ENCODE results near the genes ZNF750 and B3GNTL1.

- PRO-cap = no peak
Observed at GRCh38 chr17:82441894-82442694, 8.5 kb downstream of the CYBC1 start.

- PRO-cap = no peak
Observed at GRCh38 chr17:82446487-82447032, 4.0 kb downstream of the CYBC1 start.

GRCh38 chr17:82461460-82462625 is 3.3 kb downstream of the NARF start:
- PRO-cap = no peak

DNA sequence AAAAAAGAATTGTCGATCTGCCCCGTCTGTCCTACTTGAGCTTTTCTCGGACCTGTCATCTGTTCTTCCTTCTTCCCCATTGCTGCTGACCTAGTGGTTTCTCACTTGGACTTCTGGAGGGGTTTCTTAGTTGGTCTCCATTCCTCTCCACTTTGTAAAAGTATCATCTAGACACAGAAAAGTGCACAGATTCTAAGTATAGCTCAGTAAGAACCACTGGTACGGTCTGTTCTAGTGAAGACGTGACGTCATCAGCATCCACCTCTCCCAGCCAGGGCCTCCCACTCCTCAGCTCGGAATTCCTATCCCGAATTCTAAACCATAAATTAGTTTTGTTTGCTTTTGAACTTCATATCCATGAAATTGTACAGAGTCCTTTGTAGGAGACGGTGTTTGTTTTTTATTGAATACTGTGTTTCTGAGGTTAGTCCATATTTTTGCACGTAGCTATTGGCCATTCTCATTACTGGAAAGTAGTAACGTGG is 25.5 kb downstream of the FOXK2 start:
- PRO-cap = no peak

GRCh38 chr17:82617164-82617470 is 31.1 kb downstream of the WDR45B start:
- PRO-cap = no peak

- PRO-cap = bidirectional peak, plus-strand start at chr17:82699033, minus-strand start at chr17:82698683
Observed at GRCh38 chr17:82698789-82699223, 308 bp upstream of the RAB40B start.

DNA sequence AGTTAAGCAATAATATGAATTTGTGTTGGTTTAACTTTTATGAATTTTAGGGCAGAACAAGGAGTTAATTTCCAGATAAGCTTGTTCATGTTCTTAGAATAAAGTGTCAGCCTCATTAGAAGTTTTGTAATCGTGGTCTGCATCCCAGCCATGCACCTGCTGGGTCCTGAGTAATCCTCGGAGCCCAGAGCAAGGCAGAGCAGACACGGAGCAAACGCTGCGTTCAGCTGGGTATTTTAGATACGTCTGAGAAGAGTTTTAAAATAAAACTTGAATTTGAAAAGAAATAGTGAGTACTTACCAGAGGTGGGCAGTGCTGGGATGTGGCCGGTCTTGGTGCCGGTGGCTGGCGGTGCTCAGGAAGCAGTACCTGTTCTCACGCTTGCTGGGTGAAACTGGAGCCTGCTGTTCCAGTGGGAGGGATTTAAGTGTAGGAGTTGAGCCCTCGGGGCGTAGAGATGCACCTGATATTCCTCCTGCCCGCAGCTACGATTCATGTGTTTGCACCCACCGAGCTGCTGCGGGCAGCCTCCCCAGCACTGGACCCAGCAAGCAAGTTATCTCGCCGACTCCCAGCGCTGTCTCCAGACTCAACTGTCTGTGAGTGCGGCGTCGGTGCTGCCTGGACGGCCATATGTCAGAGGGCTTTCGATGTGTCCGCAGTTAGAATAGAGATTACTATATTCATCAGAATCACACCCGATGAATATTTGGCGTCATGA is at the start of gene ZNF750:
TSS of gene ZNF750 (minus strand) at position 397 of the 722 bp plus-strand sequence.
- PRO-cap = no peak

DNA sequence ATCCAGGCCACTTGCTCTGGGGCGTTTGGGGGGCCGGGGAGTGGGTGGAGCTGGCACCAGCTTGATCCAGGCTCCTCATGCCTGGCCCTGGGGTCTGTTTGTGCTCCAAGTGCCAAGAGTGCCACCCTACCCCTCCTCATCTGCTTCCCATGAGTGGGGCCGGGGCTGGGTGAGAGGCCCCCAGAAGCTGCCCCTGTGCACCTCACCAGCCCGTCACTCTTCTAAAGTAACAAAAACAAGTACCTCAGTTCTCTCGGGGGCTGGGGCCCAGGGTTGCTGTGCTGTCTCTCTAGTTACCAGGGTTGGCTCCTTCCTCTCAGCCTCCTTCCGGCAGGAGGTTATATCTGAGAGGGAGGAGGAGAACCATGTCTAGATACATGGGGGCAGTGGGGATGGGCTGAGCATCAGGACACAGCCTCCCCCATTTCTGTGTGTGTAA is 101.9 kb upstream of the ZNF750 start:
- PRO-cap = unidirectional peak, minus-strand start at position 217 of the sequence

DNA sequence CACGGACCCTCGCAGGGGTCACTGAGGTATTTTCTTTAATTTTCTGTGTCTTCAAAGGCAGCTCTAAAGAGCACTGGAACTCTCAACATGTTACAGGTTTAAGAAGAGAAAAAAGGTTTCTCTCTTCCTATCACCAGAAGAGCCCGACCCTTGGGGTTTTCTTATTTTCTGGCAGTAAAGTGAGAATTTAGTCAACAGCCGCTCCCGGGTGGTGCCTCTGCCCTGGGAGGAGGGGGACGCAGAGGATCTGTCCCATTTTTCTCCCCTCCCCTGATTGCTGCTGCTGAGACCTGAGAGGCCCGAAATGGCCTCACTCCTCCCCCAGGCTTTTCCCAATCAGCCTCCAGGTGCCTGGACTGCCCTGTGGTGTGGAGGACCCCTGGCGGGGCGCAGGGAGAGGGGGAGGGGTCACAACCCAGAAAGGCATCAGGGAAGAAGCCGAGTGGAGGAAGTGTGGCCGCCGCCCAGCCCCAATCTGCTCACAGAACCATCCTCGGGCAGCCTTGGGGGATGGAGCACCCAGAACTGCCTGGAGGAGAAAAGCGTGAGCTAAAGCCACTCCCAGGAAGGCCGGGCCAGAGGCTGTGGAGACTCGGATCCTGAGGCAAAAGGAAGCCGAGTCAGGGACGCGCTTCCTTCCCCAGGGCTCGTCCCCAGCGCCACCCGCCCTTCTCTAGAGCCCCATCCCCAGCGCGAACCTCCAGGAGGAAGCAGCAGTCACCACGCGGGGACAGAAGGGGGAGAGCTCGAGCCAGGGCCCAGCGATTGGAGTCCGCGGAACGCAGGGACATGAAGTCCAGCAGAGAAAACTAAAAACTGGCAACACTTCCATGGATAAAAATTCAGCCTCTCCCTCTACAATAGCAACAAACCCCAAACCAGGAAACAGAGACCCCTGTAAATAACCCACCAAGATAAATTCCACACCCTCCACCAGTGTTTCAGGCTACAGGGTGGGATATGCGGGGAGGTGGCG is 88.6 kb downstream of the B3GNTL1 start:
- PRO-cap = bidirectional peak, plus-strand start at position 607 of the sequence, minus-strand start at position 505 of the sequence; bidirectional peak, plus-strand start at position 730 of the sequence, minus-strand start at position 675 of the sequence

DNA sequence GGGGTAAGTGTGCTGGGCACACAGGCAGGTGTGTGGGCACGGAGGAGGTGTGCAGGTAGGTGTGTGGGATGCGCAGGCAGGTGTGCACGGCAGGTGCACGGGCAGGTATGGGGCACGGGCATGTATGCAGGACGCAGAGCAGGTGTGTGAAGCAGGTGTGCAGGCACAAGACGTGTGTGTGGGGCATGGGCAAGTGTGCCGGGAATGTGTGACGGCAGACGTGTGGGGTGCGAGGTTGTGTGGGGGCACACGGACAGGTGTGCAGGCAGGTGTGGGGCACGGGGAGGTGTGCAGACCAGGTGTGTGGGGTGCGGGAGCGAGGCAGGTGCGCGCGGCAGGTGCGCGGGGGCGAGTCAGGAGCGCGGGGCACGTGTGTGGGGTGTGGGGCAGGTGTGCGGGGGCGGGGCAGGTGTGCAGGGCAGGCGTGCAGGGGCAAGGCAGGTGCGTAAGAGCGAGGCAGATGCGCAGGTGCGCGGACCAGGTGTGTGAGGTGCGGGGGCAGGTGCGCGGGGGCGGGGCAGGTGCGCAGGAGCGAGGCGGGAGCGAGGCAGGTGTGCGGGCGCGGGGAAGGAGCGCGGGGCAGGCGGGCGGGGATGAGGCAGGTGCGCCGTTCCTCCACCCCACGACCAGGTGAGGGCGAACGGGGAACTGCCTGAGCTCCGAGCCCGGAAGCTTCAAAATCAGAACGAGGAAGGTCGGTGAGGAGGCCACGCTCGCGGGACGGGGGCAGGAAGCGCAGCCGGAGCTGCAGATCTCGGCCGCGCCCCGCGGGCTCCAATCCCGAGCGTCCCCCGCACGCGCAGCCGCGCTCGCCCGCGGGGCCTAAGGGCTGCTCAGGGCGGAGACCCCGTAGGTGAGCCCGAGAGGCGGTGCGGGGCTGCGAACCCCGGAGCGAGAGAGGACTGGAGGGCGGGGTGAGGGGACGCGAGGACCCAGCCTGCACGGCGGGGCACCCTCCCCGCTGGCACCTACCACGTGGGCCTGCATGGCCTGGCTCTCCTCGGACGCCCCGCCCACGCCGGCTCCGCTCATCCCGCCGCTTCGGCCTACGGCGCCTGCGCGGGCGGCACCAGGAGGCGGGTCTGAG is at the start of gene B3GNTL1:
TSS of gene B3GNTL1 (minus strand) at position 1,006 of the 1,087 bp plus-strand sequence.
- PRO-cap = bidirectional peak, plus-strand start at position 459 of the sequence, minus-strand start at position 404 of the sequence; bidirectional peak, plus-strand start at position 528 of the sequence, minus-strand start at position 574 of the sequence; bidirectional peak, plus-strand start at position 683 of the sequence, minus-strand start at position 776 of the sequence; bidirectional peak, plus-strand start outside the sequence, minus-strand start at position 966 of the sequence

GRCh38 chr17:83079794-83080303 is 440 bp downstream of the METRNL start:
- PRO-cap = no peak

DNA sequence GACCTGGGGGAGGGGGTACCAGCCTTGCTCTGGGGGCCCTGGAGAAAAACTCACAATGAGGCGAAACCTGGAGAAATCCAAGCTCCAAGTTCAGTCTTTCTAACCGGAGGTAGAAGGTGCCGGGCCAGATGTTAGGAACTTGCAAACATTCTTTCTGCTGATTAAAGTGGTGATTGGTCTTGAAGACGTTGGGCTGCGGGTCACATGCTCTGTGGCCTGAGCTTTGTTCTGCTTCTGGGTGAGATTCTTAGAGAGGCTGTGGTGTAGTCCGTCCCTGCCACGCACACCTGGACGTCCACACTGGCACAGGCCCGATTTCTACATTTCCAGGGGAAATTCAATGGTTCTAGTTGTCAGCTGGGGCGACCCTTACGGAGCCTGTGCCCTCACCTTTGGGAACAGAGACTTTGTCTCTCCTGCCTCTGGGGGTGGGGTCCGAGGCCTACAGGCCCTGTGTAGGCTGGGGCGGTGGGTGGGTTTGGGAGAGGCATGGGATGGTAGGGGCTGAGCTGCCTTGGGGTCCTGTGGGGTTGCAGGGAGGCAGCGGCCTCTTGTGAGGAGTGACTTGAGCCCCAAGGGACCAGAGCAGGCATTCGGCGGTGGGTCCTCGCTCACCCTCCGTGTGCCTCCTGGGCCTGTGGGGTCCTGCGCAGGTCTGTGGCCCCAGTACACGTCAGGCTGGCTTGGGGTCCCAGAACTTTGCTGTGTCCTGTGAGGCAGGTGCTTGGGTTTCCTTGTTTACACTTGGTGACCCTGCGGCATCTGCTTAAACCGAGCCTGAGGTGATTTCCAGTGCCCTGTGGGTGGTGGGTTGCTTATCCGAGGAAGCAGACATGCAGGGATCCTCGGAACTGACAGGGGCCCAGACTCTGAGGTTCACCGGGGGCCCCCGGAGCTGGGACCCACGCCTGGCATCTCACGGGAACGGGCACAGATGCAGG is 7.4 kb downstream of the METRNL start:
- PRO-cap = no peak

- PRO-cap = no peak
Observed at GRCh38 chr17:83100156-83100944, 20.9 kb downstream of the METRNL start.

GRCh38 chr17:83108538-83108833 is 29.1 kb downstream of the METRNL start:
- PRO-cap = no peak

- PRO-cap = no peak
Observed at GRCh38 chr17:83161756-83162401, 82.5 kb downstream of the METRNL start.

DNA sequence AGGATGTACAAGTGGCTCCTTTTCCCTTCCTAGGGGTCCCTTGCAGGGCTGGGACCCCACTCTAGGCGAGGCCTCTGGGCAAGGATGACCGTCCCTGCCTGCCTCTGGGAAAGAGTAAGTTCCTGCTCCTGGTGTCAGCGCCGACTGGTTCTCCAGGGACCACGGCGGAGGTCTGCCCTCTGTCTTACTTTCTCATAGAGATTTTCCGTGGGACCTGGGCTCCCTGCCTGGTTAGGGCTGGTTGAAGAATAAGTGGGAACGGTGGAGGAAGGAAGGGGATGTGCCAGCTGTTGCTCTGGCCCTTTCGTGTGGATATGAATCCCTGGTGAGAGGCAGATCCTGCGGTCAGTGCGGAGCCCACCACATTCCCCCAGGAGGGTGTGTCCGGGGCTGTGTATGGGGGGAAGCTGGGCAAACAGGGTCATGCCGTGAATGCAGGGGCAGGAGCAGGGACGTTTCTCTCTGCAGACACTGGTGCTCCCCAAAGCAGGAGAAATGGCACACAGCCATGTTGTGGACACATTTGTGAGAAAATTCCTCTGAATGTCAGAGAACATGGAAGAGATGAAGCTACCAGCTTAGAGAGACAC is 124.4 kb downstream of the METRNL start:
- PRO-cap = bidirectional peak, plus-strand start at position 339 of the sequence, minus-strand start at position 146 of the sequence